Metastatic Liver Carcinoma in the Adrenal Gland (tissue), 2 donors: ENCODE data around the genes BBC3, C5AR1, SLC8A2 and ZNF541.

GRCh38 chr19:46856071-46856853 lies 4.5 kb upstream of the ARHGAP35 start:
- PRO-cap, 2 experiments: peak in 2 of 2 experiments; most common plus-strand start chr19:46856310 (in 1); most common minus-strand start chr19:46856137 (in 1)

- PRO-cap, 2 experiments: no peak in any of the 2 experiments
Observed at GRCh38 chr19:47002941-47004225, 16.3 kb upstream of the NPAS1 start.

- PRO-cap, 2 experiments: peak in 1 of 2 experiments; most common plus-strand start chr19:47110048 (in 1)
Observed at GRCh38 chr19:47109293-47110240, 4.0 kb downstream of the ZC3H4 start.

- PRO-cap, 2 experiments: peak in 2 of 2 experiments; most common plus-strand start chr19:47231623 (in 2); most common minus-strand start chr19:47231199 (in 2)
Observed at GRCh38 chr19:47230944-47232056, at the start of gene BBC3. Gene BBC3, minus strand, starts transcription at chr19:47231199.

DNA sequence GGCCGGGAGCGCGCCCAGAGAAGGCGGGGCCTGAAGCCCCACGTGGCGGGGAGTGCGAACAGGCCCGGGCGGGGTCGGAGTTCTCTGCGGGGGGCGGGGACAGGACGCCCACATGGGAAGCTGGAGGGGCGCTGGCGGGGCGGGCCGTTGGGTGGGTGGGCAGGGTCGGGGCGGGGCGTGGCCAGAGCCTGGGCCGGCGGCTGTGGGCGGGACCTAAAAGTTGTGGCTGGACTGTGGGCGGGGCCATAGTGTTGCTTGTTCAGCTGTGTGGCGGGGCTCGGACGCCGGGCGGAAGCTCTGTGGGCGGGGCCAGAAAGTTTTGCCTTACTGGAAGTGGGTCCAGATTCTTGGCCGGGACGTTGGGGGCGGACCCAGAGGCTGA lies 292 bp downstream of the CCDC9 start:
- PRO-cap, 2 experiments: no peak in any of the 2 experiments

DNA sequence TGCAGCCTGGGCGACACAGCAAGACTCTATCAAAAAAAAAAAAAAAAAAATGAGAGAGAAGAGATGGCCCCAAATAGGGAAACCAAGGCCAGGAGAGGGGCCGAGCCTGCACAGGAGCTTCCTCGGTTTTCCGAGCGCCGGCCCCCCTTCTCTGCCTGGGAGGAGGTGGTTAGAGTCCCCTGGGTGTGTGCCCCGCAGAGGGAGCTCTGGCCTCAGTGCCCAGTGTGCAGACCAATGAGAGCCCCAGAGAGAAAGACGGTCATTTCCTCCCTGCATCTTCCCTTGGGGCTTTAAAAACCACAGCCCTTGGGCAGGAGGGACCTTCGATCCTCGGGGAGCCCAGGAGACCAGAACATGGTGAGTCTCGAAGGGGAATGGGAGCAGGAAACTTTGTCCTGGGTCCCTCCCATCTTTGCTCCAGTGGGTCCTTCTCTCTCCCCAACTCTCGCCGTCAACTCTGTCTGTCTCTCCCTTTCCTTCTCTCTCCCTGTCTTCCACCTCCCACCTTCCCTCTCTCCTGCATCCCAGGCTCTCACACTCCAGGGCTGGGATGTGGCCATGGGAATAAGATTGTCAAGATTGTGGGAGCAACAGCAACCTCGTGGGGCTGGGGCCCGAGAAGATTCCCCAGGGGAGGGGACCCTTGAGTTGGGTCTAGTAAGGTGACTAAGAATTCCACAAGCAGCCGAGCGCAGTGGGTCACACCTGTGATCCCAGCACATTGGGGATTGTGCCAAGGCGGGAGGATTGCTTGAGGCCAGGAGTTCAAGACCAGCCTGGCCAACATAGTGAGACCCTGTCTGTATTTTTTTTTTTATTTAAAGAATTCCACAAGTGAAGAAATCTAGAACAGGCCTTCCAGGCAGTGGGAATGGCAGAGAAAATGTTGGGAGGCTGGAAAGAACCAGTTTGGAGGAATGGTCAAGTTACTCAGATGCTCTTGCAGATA lies at the start of gene C5AR1:
TSS of gene C5AR1 (plus strand) at position 320 of the 949 bp plus-strand sequence.
- PRO-cap, 2 experiments: peak in 2 of 2 experiments; most common plus-strand start position 234 of the sequence (in 1)

DNA sequence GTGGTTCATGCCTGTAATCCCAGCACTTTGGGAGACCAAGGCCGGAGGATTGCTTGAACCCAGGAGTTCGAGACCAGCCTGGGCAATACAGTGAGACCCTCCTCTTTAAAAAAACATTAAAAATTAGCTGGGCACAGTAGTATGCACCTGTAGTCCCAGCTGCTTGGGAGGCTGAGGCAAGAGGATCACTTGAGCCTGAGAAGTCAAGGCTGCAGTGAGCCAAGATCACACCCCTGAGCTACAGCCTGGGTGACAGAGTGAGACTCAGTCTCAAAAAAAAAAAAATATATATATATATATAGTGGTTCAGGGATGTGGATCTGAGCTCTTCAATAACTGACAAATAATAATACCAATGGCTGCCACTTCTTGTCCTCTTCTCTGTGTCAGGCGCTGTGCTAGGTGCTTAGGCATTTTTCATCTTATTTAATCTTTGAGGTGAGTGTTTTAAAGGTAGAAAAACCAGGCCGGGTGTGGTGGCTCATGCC lies 7.6 kb downstream of the C5AR1 start:
- PRO-cap, 2 experiments: no peak in any of the 2 experiments

DNA sequence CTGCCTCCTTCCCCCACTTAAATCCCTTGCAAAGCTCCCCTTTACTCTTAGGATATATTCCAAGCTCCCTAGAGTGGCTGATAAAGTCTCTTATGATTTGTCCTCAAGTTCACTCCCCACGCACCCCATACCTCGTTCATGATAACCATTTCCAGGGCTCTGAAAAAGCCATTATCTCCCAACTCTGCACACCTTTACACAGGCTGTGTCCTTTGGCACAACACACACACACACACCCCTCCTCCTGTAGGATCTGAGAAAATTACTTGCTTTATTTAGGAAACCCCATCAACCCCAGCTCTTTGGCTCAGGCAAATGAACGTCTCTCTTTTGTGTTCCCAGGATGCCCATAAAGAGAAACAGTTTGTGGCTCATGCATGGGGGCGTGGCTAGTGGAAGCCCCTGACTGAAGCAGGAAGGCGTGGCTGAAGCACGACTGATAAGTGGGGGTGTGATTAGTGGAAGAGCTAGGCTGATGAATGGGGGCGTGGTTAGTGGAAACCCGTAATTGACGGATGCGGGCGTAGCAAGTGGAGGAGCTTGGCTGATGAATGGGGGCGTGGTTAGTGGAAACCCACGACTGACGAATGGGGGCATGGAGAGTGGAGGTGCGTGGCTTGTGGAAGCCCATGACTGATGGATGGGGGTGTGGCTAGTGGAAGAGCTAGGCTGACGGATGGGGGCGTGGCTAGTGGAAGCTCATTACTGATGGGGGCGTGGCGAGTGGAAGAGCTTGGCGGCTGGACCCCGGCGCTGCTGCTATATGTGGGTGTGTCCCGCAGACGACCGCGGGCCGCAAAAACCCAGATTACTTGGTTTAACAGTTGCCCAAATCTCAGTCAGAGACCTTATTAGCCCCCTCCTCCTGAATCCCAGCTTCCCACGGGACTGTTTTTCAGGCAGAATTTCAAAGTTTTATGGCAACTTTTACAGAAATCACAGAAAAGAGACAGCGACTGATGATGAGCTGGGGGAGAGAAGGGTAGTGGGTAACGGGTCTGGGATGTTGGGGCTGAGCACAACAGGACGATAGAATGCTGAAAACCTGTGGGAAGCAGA lies 8.8 kb upstream of the MEIS3 start:
- PRO-cap, 2 experiments: no peak in any of the 2 experiments

DNA sequence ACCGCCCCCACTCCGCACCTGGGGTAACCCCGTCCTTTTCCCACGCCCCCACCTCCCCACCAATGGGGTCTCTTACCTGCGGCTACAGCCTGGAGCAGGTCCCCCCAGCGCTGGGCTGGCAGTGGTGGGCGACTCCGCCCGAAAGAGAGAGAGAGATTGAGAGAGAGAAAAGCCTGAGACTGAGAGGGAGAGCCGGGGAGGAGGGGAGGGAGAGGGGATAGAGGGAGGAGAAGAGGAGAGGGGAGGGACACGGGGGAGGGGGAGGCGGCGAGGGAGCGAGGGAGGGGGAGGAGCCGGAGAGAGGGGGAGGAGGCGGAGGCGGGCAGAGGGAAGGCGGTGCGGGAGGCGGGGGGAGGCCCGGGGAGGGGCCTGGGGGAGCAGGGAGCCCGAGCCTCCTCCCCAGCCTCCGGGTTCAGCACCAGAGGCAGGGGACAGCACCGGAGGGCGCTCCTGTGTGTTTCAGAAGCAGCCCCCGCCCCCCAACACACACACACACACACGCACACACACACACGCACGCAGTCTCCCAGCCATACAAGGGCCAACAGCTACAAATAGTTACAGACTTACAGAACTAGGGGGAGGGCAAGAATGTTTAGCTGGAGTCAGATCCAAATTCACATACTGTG lies at the start of gene SLC8A2:
TSS of gene SLC8A2 (minus strand) at position 181 of the 629 bp plus-strand sequence.
- PRO-cap, 2 experiments: no peak in any of the 2 experiments

DNA sequence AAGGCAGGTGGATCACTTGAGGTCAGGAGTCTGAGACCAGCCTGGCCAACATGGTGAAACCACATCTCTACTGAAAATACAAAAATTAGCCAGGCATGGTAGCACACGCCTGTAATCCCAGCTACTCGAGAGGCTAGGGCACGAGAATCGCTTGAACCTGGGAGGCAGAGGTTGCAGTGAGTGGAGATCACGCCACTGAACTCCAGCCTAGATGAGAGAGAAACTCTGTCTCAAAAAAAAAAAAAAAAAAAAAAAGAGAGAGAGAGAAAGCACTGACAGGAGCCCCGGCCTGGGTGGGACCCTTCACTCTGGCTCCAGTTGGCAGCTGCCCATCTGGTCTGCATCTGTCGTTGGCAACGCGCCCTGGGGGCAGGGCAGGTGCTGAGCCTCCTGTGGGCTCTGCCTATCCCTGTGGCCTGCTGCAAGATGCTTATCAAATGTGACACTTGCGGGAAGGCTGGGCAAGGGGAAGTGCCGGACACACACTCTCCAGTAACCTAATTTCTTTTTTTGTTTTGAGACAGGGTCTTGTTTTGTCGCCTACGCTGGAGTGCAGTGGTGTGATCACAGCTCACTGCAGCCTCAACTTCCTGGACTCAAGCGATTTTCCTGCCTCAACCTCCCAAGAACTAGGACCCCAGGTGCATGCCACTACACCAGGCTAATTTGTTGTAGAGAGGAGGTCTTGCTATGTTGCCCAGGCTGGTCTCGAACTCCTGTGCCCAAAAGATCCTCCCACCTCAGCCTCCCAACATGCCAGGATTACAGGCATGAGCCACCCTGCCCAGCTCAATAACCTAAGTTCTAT lies 10.7 kb upstream of the KPTN start:
- PRO-cap, 2 experiments: no peak in any of the 2 experiments

DNA sequence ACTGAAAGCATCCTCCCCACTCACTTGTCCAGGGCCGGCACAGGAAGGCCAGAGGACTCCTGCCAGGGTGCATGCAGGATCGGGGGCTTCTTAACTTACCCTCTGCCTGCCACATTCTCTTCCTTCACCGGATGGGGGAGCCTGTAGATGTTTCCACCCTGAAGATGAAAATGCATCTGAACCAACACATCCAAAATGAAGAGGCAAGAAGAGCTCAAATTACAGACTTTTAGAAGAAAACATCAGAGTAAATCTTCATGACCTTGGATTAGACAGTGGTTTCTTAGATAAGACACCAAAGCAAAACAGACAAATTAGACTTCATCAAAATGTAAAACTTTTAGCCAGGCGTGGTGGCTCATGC lies 25.9 kb upstream of the NAPA start:
- PRO-cap, 2 experiments: no peak in any of the 2 experiments

DNA sequence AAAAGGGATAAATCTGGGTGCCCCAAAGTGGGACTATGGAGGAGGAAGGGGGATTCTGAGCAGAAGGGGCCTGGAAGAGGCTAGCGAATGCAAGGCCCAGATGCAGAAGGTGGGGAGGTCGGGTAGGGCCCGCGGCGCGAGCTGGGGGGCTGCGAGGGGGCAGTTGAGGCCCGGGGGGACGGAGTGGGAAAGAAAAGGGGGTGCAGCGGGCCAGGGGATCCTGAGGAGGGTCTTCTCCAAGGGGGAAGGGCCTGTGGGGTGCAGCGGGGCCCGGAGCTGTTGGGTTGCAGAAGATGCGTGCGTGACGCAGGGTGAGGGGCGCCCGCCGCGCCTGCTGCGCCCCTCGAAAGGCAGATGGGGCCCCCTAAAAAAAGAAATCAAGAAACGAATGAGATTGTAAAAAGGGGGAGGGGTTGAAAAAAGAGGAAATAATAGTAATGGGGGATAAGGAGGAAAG lies 327 bp downstream of the ZNF541 start:
- PRO-cap, 2 experiments: no peak in any of the 2 experiments

GRCh38 chr19:47573050-47574071 lies at the start of gene ZNF541:
Gene ZNF541, minus strand, starts transcription at chr19:47573148.
- PRO-cap, 2 experiments: peak in 1 of 2 experiments; most common minus-strand start chr19:47573175 (in 1)

DNA sequence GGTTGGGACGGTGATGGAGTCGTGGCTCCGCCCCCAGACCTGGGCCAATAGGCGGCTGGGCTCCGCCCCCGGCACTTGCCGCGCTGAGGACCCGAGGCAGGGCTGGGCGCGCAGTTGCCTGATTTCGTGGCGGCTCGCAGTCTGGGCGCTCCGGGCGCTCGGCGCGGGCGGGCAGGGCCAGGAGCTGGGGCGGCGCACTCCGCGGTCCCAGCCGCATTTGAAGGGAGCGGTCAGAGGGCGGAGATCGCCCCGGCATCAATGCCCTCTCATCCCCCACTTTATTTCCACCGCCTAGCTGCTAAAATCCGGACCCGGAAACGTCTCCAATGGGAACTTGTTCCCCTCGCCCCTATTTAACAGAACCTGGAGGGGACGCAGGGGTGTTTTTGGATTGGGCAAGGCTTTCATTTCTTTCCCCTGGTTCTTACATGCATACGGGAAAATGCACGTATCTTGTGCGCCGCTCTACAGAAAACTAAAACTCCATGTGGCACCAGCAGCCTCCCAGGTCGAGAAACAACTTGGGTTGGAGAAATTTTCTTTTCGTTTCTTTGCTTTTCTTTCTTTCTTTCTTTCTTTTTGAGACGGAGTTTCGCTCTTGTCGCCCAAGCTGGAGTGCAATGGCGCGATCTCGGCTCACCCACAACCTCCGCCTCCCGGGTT lies 8.3 kb upstream of the BICRA start:
- PRO-cap, 2 experiments: peak in 2 of 2 experiments; most common plus-strand start position 121 of the sequence (in 2)

GRCh38 chr19:47618543-47619174 lies 9.7 kb downstream of the BICRA start:
- PRO-cap, 2 experiments: no peak in any of the 2 experiments

- PRO-cap, 2 experiments: no peak in any of the 2 experiments
Observed at GRCh38 chr19:47701703-47702378, 11.4 kb upstream of the EHD2 start.

- PRO-cap, 2 experiments: no peak in any of the 2 experiments
Observed at GRCh38 chr19:47702379-47703433, 10.5 kb upstream of the EHD2 start.

DNA sequence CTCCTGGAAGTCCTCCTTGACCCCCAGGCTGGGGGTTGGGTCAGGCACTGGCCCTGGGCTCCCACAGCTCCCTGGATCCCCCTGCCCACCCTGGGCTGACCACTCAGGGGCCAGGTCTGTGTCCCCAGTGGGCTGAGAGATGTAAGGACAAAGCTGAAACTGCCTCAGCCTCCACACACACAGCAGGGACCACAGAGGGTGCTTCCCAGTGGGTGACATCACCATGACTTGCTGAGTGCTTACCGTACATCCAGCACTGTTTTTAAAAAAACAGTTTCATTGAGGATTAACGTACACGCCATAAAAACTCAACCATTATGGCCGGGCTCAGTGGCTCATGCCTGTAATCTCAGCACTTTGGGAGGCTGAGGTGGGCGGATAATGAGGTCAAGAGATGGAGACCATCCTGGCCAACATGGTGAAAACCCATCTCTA lies 9.9 kb downstream of the EHD2 start:
- PRO-cap, 2 experiments: no peak in any of the 2 experiments

DNA sequence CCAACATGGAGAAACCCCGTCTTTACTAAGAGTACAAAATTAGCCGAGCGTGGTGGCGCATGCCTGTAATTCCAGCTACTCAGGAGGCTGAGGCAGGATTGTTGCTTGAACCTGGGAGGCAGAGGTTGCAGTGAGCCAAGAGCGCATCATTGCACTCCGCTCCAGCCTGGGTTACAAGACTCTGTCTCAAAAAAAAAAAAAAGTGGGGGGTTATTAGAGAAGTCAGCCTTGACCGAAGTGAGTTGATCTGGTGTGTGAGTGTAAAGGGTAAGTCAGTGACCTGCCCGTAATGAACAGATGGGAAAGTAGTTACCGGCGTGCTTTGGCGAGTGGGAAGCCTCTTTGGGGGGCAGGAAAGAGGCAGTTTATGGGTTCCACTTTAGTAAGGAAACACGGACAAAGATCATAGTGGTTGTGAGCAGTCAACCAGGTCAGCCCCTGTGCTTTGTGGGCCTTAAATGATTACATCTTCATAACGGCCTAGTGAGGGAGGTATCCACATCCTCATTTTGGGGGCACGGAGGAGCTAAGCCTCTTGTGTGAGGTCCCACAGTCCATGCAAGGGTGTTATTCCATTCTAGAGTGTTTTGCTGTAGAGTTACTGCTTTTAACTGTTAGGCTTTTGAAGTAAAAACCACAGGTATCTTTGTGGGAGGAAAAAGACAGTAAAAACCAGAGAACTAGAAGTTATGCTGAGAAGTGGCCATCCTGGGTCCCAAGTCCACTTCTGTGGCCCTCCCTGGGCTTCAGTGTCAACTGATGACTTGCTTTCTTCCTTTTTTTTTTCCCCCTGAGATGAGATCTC lies 3.8 kb downstream of the NOP53 start:
- PRO-cap, 2 experiments: no peak in any of the 2 experiments

DNA sequence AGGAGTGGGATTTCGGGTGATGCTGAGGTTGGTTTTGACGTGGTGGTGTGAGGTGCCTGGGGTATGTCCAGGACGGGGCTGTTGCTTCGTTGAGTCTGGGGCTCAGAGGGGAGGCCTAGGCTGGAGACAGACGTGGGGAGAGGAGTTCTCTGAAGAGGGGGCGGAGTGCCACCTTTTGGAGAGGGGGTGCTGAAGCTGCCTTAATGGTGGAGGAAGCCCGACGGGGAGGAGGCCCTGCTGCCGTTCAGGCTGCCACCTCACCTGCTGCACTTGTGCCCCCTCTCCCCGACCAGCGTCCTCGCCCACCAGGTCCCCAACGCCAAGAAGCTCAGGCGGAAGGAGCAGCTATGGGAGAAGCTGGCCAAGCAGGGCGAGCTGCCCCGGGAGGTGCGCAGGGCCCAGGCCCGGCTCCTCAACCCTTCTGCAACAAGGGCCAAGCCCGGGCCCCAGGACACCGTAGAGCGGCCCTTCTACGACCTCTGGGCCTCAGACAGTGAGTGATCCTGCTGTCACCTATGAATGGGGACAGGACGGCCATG lies 5.3 kb downstream of the NOP53 start:
- PRO-cap, 2 experiments: no peak in any of the 2 experiments